Vagina (tissue), 1 donor: ENCODE data around the gene CELSR1.

DNA sequence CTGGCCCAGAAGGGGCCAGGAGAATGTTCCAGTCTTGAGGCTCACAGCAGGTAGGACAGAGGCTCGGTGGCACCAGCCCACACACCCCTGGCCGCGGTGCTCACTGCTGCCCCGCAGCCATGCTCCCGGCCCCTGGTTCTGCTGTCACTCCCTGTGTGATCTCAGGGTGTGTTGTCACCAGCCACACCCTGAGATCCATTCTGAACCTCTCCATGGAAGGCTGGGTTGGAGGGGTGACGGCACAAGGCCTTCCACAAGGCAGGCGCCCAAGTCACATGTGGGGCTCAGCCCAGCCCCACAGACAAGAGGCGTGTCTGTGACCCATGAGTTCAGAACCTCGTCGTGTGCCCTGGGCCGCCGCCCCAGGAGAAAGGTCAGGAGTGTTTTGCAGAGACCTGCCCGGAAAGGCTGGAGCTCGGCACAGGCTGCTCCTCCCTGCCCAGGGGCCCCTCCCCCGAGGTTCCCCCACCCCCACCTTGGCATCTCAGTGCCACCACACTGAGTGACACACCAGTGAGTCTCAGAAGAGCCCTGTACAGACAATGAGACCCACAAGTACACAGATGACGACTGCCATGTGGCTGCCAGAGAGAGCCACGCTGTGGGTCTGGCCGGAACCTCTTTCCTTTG lies 23.9 kb upstream of the PPARA start:
- PRO-cap, result no peak
- RAMPAGE, long total RNA, result no peak

- PRO-cap, result no peak
- RAMPAGE, long total RNA, result no peak
Observed at GRCh38 chr22:46131835-46132492, 18.4 kb upstream of the PPARA start.

DNA sequence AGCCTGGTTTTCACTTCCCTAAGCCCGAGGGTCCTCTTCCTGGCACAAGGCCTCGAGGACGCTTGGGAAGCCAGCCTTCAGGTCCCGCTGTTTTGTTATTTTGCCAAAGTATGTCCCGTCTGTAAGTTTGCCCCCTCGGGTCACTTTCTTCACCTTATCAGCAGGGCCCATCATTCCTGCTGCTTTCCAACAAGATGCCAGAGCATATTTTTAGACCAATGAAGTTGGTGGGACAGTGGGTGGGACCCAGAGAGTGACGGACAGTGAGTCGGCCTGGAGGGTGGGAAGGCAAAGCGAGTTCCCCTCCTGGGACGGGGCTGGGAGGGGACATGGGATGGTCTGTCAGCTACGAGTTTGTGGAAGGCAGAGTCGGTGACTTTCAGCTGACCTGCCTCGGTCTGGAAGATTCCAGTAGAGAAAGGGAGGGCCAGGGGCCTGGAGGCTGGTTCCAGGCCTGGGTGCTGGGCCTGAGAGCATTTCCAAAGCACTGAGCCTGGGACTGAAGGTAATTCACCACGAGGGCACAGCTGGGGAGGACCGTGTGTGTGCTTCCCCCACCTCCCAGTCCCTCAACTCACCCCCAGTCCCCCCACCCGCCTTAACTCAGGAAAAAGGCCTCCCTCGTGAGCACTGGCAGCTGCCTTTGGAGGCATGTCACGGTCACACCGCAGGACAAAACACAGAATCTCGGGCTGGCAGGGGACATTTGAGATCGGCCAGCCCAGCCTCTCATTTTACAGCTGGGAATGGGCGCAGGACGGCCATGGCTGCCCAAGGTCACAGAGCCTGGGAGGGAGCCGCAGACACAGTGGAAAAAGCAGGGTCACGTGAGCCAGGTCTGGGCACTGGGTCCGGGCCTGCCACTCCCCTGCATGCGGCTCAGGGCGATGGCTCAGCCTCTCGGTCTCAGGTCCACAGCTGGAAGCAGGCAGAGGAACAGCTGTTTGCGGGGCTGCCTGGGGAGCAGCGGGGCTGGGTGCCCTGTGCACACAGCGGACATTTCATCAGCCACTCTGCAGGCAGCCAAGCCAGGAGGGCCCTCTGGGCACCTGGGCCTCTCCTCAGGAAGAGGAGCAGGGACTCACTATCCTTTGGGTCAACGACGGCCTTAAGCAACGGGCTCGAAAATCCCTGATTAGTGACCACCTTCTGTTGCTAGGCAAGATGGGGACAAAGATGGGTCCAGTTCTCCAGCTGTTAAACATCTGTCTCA lies 10.7 kb upstream of the PPARA start:
- PRO-cap, result unidirectional peak, plus-strand start at position 296 of the sequence; unidirectional peak, plus-strand start at position 909 of the sequence
- RAMPAGE, long total RNA, result no peak

DNA sequence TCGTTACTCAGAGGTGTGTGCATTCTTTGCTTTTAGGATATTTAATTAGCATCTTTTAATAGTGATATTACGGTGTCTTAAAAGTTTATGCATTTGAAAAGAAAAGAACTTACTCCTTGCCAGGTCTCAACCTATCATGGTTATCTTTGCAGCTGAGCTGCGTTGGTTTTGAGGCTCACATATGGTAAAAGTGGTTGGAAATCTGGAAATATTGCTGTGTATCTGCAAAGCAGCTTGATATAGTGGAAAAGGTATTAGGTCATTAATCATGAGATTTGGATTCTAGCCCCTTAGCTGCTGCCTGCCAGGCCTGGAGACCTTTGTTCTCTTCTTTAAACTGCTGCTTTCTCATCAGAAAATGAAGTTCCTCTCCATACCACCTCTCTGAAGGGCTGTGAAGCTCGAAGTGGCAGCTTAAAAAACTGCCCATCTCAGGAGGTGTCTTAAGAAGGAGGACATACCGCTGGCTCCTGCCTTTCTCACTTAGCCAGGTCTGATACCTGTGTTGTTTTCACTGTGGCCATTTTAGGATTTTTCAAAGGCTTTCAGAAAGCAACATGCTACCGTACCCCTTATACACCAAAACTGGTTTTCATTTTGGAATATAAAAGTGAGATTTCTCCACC lies 5.7 kb downstream of the PPARA start:
- PRO-cap, result no peak
- RAMPAGE, long total RNA, result no peak

DNA sequence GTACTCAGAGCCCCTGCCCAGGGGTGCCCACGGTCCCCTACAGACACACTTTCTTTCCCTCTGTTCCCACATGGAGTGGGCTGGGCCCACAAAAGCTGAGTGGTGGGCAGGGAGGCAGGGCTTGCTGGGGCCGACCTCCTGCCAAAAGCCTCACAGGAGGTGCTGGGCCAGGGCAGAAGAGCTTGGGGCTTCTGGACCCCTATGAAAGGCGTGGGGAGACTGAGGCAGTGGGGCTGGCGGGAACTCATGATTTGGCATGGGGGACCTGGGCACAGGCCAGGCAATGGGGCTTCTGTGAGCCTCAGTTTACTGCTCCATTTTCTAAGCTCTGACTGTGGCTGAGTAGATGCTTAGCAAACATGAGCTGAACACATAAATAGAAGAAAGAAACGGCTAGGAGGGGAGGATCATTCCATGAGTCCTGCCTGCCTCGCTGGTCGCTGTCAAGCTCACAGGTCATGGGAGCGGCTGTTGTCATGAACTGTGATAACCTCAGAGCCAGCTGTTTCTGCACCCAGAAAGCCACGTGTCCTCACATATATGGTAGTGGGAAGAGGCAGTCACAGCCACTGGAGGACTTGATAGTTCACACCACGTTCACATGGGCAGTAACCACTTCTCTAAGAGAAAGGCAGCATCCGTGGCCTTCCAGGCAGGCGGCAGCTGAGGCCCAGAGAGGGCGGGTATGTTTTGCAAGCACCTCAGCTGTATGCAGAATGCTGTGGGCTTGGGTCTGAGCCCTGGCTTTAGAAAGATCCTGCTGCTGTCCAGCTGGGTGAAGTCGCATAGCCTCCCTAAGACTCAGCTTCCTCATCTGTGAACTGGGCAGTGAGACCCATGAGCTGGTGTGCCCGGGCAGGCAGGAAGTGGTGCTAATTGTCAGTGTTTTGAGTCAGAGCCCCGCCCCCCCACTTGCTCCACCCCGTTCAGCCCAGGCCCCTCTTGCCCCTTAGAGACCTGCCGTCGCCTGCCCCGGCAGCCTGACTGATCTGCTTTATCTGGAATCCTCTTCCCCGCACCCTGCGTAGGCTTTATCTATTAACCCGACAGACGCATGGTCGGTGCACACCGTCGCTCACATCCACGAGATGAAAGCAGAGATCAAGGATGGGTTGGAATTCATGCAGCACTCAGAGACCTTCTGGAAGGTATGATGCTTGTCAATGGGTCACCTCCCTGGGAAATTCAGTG lies 13.2 kb downstream of the TTC38 start:
- PRO-cap, result no peak
- RAMPAGE, long total RNA, result no peak

DNA sequence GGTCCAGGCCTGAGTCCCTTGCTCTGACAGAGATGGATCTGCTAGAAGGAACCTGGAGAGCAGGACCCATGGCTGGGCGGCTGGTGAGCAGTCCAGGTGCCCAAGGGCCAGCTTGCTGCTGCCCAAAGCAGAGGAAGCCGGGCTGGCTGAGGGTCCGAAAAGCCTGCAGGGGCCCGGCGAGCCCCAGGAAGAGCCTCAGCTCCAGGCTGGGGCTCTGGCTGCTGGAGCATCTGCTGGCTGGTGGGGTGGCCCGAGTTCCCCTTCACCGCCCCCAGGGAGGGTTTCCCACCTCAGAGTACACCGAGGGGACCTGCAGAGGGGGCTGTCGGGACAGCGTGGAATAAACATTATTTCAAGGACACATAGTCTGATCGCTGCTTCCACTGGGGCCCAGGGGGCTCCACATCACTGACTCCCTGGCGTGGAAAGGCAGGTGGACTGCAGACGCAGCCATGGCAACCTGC lies 21.5 kb downstream of the TRMU start:
- PRO-cap, result no peak
- RAMPAGE, long total RNA, result no peak

- PRO-cap, result no peak
- RAMPAGE, long total RNA, result no peak
Observed at GRCh38 chr22:46366754-46367367, 31.3 kb downstream of the TRMU start.

GRCh38 chr22:46370484-46371373 lies 35.2 kb downstream of the TRMU start:
- PRO-cap, result no peak
- RAMPAGE, long total RNA, result no peak

- PRO-cap, result no peak
- RAMPAGE, long total RNA, result no peak
Observed at GRCh38 chr22:46375077-46375604, 39.6 kb downstream of the TRMU start.

DNA sequence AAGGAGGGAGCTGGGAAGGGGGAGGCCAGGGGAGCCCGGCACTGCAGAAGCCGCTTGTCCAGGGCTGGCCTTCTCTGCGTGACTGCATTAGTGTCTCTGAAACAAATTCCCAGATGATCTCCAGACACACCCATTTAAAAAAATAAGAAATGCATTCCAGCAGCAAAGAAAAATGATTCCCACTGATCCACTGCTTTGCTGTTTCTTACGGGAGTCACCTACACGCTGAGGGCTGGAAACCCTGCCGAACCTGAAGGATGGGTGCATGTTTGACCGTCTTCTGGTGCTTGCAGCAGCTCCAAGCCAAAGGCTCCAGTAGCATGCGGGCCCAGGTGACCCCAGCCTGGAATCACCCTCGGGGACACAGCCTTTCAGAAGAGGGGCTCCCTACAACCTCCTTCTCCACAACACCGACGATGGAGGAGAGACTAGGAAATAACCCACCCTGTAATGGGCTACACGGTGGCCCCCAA lies 86.1 kb downstream of the CELSR1 start:
- PRO-cap, result no peak
- RAMPAGE, long total RNA, result no peak

- PRO-cap, result no peak
- RAMPAGE, long total RNA, result no peak
Observed at GRCh38 chr22:46469694-46470258, 67.6 kb downstream of the CELSR1 start.

DNA sequence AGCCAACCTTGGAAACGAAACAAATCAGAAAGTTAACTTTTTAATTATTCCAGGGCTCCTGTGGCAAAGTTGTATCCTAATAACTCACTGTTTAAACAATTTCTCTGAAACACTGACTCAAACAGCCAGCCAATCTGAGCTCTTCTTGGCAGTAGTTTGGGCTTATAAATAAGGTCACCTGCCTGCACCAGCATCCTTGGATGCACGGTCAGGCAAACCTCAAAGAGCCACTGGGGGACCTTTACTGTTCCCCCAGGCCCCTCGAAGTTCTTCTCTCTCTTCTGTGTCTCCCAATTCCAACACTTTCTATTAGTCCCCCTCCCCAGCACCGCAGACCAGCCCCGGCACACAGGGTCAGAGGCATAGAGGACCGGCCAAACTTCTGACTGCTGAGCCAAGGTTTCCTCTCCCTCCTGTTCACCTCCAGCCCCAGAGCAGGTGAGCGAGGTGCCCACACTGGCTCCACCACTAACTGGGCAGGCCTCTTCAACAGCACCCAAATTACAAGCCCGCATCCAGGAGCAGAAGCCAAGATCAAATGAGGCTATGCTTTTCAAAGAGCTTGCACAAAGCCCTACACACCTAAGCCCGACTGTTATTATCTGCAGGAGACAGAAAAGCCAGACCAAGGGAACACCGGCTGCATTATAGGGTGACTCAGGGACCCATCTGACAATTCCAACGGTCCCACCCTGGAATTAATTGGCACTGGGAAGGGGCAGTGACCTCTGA lies 4.7 kb downstream of the CELSR1 start:
- PRO-cap, result no peak
- RAMPAGE, long total RNA, result no peak

- PRO-cap, result bidirectional peak, plus-strand start at chr22:46537693, minus-strand start at chr22:46537600
- RAMPAGE, long total RNA, result no peak
Observed at GRCh38 chr22:46537305-46538396, at the start of gene CELSR1. CELSR1 (minus strand) TSS chr22:46537620.

DNA sequence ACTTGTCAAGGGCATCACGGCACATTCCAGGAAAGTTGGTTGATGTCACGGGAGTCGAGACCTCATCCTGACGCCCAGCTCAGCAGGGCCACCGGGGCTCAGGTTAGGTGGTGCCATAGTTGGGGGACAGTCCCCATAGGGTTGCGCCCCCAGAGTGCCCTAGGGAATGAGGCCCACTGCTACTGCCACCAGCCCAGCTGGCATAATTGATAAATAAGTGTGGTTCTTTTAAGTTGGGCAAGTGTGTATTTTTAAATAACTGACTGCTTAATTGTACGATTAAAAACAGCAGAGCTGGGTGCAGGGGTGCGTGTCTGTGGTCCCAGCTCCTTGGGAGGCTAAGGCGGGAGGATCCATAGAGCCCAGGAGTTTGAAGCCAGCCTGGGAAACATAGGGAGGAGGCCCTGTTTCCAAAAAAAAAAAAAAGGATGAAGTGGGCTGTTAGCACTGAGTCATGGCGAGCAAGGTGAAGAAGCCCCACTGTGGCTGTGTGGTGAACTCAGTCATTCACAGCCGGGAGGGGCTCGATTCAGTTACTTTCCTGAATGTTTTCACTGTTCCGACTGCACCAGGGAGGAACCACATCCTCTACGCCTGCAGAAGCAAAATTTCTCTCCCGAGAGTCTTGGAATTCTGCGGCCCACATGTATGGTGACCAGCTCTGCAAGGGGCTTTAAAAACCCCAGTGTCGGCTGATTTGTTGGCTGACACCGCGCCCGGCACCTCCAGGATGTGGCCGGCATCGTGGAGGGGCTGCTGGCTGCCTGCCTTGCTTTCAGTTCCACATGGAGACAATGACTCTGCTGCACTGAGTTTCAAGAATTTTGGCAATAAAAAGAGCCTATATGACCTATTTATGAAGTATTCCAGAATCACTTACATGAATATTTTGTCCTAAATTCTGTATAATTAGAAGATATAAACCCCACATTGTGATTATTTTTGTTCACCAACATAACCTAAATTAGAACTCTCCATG lies 27.9 kb upstream of the GRAMD4 start:
- PRO-cap, result no peak
- RAMPAGE, long total RNA, result no peak

DNA sequence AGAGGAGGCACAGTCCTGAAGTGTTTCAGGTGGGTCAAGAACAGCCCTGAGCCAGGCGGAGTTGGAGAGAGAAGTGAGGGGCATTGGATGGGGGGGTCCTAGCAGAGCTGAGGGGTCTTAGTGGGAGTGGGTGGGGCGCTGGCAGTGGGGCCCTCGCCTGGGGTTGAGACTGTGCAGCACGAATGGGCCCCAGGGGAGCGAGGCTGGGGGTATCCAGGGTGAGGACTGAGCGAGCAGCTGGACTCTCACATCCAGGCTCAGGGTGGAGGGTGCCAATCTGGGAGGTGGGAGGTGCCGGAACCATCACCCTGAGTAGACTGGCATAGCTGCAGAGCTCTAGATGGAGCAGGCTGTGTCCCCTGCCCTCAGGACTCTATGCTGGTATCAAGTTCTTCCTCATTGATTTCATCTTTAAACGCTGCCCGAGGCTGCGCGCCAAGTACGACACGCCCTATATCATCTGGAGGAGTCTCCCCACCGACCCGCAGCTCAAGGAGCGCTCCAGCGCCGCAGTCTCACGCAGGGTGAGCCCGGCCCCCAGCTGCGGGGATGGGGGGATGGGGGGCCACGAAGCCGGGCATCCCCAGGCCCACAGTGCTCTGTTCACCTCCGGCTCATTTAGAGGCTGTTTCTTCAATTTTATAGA lies 52.4 kb downstream of the GRAMD4 start:
- PRO-cap, result no peak
- RAMPAGE, long total RNA, result no peak

- PRO-cap, result no peak
- RAMPAGE, long total RNA, result no peak
Observed at GRCh38 chr22:46673492-46673971, 53.3 kb downstream of the GRAMD4 start.

GRCh38 chr22:46673972-46674221 lies 53.7 kb downstream of the GRAMD4 start:
- PRO-cap, result no peak
- RAMPAGE, long total RNA, result no peak

- PRO-cap, result no peak
- RAMPAGE, long total RNA, result no peak
Observed at GRCh38 chr22:46675029-46675750, 55.0 kb downstream of the GRAMD4 start.

DNA sequence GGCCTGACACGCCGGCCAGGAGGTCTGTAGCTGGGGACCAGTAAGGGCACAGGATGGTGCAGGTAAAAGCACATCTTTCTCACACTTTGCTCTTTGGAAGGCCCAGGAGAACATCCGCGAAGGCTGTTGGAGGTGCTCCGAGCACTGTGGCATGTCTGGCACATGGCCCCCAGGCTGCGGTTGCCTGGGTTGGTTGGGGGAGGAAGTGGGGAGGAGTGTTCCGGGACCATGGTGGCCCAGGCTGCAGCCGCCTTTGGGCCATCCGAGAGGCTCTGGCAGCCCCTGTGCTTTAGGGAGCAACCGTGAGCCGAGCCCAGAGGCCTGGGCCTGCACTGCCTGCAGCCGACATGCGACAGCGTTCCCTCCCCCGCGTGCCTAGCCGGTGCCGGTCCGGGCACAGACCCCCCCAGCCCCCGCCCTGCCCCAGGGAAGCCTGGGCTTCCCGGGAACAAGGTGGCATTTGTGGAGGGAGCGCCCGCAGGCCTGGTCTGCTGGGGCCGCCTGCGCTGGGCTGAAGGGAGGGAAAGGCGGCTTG lies 57.9 kb downstream of the GRAMD4 start:
- PRO-cap, result no peak
- RAMPAGE, long total RNA, result no peak

DNA sequence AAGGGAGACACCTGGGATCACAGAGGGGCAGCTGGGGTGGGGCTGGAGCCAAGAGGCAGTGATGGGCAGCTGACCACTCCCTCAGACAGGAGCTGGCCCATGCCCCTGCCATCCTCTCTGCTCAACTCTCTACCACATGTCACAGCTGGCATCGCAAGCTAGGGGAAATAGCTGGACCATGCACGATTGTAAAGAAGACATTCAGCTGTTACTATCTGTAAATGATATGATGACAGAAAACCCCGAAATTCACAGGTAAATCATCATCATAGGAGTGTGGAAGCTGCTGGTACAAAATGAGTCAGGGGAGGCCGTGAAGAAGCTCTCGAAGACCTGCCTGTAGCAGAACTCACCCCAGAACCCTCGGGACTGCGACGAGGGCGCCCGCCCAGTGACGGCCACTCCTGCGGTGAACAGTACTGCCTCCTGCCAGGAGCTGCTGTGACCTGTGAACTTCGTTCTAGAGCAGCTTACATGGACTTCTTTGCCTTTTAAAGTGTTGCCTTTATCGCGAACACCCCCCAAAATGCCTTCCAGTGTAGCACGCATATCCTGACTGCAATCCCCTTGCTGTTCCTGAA lies 55.8 kb downstream of the CERK start:
- PRO-cap, result no peak
- RAMPAGE, long total RNA, result no peak